Tibial nerve (tissue), 3 donors: ENCODE results near the genes ETFA and PSTPIP1.

DNA sequence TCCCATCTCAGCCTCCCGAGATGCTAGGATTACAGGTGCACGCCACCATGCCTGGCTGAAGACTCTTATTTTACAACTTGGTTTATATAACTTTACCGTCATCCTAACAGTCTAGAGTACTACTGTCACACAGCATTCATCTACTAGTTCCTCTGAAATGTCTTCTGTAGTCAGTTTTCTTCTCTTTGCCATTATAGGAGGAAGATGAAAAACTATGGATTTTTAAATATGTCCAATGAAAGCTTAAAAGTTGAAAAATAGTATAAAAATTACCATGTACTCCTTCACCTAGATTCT is 8.5 kb downstream of the SIN3A start:
- PRO-cap = no peak
- RAMPAGE, long total RNA, 3 experiments = no peak in any of the 3 experiments

GRCh38 chr15:75570144-75570428 is 9.0 kb downstream of the PTPN9 start:
- PRO-cap = no peak
- RAMPAGE, long total RNA, 3 experiments = no peak in any of the 3 experiments

DNA sequence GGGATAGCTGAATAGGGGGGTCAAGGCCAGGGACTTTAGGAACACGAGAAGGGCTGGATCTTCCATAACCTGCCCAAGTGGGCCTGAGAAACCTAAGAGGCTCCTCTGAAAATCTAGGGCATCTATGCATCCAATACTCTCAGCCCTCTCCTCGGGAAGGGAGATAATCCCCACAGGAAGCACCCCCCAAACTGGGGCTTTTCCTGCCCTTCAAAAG is 1.1 kb downstream of the PTPN9 start:
- PRO-cap = no peak
- RAMPAGE, long total RNA, 3 experiments = no peak in any of the 3 experiments

DNA sequence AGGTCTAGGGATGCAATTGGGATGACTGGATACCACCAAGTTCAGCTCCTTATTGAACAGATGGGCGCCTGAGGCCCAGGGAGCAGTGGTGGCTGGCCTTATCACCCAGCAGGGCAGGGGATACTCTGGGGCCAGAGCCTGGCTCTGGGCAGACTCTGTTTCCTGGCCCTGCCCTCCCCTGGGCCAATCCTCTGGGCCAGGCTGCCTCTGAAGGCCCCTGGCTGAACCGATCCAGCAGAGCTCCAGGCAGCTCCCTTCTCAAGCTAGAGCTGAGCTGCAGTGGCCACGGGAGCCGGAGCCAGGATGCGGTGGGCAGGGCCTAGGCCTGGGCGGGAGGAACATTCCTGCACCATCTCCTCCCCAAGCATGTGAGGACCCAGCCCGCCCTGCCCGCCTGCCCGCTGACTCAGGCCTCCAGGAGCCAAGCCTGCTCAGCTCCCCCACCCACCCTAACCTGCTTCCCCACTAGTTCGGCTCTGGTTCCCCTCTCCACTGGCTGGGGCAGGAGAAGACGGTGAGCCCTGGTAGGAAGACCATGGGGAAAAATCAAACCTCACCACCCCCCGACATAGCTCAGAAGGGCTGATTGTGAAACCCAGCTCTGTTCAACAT is 13.3 kb downstream of the SNX33 start:
- PRO-cap = bidirectional peak, plus-strand start at position 468 of the sequence, minus-strand start at position 271 of the sequence
- RAMPAGE, long total RNA, 3 experiments = no peak in any of the 3 experiments

GRCh38 chr15:75693938-75695083 is 18.3 kb downstream of the CSPG4 start:
- PRO-cap = unidirectional peak, minus-strand start at chr15:75694724; unidirectional peak, minus-strand start at chr15:75694739
- RAMPAGE, long total RNA, 3 experiments = no peak in any of the 3 experiments

GRCh38 chr15:75710099-75710801 is 2.4 kb downstream of the CSPG4 start:
- PRO-cap = no peak
- RAMPAGE, long total RNA, 3 experiments = start-site peak on the minus strand in 1 of 3 experiments, at chr15:75710518-75710630 at its widest, 9 reads per replicate

DNA sequence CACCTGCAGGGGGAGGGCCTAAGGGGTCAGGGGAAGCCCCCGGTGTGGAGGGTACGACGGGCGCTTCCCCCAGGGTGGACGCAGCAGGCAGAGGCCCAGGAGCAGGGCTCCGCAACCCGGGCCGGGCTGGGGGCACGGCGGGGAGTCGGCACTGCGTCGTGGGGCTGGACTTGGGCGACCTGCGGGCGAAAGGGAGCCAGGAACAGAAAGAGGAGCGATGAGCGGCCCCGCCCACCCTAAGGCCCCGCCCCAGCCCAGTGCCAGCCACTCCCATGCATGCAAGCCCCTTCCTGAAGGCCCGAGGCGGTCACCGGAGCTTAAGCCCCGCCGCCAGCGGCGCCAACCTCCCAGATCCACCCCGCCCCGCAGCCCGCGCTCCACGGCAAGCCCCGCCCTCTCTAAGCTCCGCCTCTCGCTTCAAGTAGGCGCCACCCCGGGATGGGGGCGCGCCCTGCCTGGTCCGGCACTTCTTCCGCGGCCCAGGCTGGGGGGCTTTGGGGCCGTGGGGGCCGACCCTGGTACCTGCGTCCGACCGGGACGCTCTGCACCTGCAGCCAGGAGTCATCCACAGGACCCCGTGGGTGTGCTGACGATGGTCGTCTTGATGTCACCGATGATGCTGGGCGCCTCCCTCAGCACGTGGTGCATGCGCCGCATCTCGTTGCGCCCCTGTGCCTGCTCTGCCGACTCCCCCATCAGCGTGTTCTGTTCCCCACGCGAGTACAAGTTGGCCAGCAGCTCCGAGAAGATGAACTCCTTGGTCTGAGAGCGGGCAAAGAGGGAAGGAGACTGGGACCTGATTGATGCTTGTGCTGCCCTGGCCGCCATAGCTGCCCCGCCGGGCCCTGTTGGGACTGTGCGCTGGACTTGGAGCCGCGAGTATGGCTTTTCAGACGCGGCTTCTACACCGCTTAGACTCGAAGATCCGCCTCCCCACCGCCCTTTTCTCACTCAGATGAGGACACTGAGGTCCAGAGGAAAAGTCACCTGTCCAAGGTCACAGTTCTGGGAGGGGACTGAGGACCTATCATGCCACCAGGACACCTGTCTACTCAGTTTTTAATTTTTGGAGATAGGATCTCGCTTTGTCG is 14.9 kb downstream of the ODF3L1 start:
- PRO-cap = bidirectional peak, plus-strand start at position 424 of the sequence, minus-strand start at position 181 of the sequence
- RAMPAGE, long total RNA, 3 experiments = start-site peak on the minus strand in 1 of 3 experiments, centred at position 198 of the sequence, 5 reads per replicate

GRCh38 chr15:76310444-76310902 is 796 bp downstream of the ETFA start:
- PRO-cap = no peak
- RAMPAGE, long total RNA, 3 experiments = no peak in any of the 3 experiments

DNA sequence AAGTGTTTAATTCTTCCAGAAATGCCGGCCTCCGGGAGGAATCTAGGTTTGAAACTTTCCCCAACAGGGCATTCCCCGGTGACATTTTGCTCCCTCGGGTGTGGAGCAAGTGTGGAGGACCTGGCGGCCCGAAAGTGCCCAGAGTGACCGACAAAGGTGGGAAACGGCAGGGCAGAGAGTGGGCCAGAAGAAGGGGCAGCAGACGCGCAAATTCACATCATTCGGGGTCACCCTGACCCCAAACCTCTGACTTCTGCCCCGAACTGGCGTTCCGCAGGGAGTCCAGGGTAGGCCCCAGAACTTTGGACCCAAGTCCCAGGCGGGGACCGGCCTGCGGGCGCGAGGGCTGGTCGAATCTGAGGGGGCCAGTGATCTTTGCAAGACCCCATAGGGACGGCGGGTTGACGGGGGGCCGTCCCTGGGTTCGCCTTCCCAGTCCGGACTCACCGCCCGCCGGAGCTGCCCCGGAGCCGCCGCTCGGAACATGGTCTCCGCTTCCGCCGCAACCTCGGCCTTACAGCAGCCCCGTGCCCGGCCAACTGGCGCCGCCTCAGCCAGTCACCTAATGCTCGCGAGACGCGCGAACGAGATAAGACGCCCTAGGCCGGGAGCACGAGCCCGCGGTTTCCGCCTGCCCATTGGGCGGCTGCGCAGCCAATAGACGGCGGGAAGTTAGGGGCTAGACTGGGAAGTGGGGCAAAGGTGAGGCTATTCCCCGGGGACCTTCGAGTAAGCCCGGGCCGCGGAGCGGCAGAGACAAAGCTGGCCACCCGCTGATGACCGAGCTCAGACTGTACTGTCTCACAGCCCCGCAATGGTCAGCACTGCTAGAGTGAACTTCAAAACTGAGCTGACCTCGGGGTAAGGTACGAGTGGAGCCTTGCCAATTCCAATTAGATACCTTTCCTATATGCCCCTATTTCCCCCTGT is at the start of gene ETFA:
Gene ETFA (minus strand): TSS at position 567 of the 930 bp plus-strand sequence.
- PRO-cap = bidirectional peak, plus-strand start at position 738 of the sequence, minus-strand start at position 564 of the sequence
- RAMPAGE, long total RNA, 3 experiments = start-site peak on the minus strand in 3 of 3 experiments, centred at positions 518 to 530 of the sequence, 176 to 404 reads per replicate

DNA sequence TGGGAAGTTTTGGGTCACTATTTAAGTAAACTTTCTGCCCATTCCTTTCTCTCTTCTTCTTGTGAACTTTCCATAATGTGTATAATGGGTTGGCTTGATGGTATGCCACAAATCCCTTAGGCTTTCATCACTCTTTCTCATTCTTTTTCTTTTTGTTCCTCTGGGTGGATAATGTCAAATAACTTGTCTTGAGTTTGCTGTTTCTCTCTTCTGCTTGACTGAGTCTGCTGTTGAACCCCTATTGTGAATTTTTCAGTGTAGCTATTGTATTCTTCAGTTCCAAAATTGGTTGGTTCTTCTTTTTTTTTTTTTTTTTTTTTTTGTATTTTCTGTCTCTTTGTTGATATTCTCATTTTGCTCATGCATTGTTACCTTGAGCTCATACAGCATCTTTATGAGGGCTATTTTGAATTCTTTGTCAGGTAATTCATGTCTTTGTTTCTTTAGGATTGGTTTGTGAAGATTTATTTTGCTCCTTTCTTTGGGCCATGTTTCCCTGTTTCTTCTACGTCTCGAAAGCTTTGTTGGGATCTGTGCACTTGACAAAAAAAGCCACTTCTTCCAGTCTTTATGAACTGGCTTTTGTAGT is 129.6 kb downstream of the ISL2 start:
- PRO-cap = no peak
- RAMPAGE, long total RNA, 3 experiments = no peak in any of the 3 experiments

DNA sequence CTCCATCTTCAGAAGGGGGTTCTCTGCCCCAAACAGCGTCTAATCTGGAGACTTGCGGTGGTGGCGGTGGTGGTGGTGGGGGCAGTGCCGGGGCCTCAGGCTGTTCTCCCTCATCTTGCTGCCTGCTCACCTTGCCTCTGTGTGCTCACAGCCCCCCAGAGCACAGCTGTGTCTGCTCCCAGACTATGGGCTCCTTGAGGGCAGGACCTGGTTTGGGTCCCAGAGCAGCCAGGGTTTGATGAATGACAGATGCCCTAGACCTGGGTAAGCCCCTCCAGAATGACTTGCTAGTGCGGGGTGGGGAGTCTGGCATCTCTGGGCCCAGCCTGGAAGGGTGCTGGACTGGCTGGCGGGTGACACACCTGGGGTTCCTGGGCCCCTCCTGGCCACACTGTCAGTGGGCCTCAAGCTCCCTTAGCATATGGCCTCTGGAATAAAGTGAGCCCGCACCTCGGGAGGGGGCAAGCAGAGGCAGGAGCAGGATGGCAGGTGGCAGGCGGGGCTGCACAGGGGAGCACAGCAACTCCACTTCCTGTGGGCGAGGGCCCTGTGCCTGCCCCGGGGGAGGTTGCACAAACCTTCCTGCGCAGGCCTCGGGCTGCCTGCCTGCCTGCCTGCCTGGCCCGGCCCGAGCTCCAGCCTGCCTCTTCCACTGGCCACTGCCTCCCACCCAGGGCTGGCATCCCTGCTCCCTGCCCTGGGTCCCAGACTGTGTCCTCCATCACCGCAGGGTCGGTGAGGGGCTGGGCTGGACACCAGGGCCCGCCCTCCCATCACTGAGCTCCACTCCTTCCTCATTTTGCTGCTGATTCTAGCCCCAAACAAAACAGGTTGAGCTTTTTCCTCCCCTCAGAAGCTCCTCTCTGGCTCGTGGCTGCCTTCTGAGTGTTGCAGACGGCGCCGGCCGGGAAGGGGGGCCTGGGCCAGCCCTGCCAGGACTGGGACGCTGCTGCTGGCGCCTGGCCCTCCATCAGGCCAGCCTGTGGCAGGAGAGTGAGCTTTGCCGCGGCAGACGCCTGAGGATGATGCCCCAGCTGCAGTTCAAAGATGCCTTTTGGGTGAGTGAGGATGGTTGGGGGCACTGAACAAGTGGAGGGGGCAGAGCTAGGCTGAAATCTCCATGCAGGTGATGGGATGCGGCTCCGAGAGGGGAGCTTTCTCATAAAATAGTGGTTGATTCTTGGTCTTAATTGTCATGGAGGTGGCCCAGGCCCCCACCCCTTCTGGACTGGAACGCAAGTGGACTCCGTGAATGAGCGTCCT is at the start of gene PSTPIP1:
Gene PSTPIP1 (plus strand): TSS at position 575 of the 1,263 bp plus-strand sequence.
- PRO-cap = no peak
- RAMPAGE, long total RNA, 3 experiments = start-site peak on the plus strand in 3 of 3 experiments, centred at positions 821 to 860 of the sequence, 20 to 75 reads per replicate

GRCh38 chr15:77034884-77035271 is 36.0 kb downstream of the TSPAN3 start:
- PRO-cap = no peak
- RAMPAGE, long total RNA, 3 experiments = no peak in any of the 3 experiments

GRCh38 chr15:77046177-77047055 is 24.5 kb downstream of the TSPAN3 start:
- PRO-cap = no peak
- RAMPAGE, long total RNA, 3 experiments = no peak in any of the 3 experiments

DNA sequence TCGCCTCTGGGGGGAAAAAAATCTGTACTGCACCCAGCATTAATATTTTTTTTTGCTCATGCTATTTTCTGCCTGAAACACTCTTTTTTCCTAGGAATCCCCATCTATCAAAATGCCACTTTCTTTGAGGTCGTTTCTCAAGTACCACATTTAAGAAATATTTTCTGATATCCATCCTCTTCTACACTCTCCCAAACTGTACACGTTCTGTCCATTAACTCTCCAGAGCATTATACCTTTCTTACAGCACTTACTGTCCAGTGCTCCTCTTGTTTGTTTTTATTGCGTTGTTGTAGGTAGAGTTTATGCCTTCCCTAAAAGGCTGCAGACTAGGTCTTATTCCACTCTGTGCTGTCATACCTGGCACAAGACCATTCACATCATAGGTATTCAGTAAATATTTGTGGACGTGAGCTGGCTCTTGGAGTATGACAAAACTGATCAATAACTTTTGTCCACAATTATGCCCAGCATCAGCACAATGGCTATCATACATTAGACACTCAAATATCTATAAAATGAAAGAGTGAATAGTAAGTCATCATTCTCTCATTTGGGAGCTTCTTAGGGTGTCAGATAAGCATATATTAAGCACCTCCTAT is 4.4 kb downstream of the HMG20A start:
- PRO-cap = no peak
- RAMPAGE, long total RNA, 3 experiments = no peak in any of the 3 experiments

DNA sequence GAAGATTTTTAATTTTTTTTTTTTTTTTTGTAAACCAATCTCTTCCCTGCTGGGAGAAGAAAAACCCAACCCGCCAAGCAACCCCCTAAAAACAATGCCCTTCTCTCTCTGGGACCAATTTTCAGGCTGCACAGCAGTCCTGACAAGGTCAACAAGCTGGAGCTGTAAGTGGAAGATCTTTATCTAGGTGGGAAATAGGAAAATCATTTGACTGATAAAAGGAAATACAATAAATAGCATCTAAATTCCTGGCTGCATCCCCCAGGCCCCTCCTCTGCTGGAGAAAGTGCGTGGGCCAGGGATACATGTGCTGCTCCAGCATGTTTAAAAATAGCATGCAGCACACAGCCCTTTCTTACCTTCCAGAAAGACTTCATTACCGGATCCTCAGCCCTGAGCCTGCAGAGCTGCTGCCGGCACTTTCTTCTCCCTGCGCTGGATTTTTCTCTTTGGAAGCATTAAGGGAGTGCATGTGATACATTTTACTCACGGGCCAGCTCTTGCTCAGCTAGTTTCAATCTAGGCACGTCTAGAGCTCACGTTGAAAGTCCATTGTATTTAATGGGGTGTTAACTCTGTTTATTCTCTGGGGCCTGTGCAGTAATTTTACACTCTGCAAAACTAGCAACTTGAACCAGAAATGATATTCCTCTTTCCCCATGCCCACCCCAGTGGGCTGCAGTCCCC is 77.3 kb downstream of the HMG20A start:
- PRO-cap = no peak
- RAMPAGE, long total RNA, 3 experiments = no peak in any of the 3 experiments

DNA sequence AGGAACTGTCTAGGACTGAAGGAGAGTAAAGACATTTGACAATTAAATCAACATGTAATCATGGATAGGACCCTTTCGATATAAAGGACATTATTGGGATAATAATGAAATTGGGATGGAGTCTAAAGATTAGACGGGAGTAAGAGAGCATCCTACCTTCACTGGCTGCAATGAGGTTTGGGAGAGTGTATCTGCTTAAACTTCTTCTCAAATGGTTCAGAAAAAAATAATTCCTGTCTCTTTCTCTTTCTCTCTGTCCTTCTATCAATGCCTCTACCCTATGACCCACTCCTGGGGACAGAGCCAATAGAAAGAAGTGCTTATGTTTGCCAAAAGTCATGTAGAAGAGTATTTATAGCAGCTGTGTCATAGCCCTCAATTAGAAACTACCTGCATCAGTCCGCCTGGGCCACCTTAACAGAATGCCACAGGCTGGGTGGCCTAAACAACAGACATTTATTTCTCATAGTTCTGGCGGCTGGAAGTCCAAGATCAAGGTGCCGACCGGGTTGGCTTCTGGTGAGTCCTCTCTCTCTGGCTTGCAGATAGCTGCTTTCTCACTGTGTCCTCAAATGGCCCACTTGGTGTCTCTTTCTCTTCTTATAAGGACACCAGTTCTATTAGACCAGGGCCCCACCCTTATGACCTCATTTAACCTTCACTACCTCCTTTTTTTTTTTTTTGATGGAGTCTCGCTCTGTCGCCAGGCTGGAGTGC is 92.5 kb downstream of the HMG20A start:
- PRO-cap = no peak
- RAMPAGE, long total RNA, 3 experiments = no peak in any of the 3 experiments

DNA sequence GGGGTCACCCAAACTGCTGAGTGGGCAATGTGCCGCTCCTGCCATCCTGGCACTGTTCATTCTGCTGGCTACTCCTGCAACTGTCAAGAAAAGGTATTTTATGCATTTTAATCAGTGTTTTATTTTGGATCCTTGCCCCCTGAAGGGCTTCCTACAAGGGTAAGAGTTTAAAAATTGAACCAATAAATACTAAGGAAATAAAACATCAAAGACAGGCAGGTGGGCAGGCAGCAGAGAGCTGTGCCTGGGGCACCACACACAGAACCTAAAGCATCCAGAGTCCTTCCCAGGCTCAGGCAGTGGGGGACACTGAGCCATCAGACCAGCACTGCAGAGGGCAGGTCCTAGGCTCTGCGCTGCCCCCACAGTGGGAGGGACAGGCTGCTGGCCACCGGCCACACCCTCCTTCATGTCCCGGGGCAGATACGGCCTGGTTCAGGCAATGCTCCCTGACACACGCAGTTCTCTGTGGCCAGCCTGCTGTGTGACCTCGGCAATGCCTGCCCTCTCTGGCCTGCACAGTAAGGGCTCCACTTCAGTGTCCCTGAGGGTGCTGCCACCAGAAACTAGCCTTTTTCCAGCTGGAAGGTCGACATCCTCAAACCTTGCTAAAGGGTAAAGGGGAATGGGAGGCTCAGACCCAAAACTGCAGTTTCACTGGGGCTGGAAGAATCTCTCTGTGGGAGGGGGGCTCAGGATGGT is 12.5 kb downstream of the LINGO1 start:
- PRO-cap = no peak
- RAMPAGE, long total RNA, 3 experiments = no peak in any of the 3 experiments

DNA sequence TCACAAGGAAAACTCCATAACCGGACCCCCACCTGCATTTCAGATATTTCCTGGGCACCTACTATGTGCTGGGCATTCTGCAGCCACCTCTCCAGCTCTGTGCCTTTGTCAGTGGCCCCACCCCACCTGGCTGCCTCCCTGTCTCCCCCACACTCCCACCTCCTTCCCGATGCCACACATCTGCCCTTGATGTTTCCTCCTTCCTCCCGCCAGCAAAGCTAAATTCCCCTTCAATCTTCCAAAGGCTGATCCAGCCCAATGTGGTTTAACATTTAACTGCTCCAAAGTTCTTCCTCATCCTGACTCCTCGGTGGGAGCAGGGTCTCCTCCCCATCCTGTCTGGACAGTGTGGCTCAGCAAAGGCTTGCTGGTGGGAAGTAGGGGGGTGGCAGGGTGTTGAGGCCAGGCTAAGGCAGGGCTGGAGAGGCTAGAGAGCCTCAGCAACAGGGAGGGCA is 123.0 kb upstream of the LINGO1 start:
- PRO-cap = no peak
- RAMPAGE, long total RNA, 3 experiments = no peak in any of the 3 experiments

DNA sequence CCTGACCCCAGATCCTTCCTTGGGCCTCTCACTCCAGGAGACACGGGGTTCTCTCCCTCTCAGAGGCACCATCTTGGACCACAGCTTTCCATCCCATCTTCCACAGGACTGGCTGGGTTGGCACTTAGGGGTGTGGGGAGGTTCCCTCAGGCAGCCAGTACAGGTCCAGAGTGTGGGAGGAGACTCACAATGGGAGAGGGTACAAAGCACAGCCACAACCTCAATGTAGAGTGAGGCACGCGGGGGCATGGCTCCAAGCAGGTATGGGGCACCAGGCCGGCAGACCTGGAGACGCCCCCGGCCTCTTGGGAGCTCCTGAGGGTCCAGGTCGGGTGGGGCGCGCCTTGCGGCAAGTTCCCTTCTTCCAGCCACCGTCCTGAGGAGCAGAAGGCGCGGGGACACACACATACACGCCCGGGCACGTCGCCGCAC is 185.5 kb upstream of the LINGO1 start:
- PRO-cap = no peak
- RAMPAGE, long total RNA, 3 experiments = no peak in any of the 3 experiments

GRCh38 chr15:78004537-78005864 is 72.5 kb downstream of the TBC1D2B start:
- PRO-cap = no peak
- RAMPAGE, long total RNA, 3 experiments = no peak in any of the 3 experiments